Vein endothelial cell (primary cell): ENCODE data around the genes THRSP and NDUFC2.

DNA sequence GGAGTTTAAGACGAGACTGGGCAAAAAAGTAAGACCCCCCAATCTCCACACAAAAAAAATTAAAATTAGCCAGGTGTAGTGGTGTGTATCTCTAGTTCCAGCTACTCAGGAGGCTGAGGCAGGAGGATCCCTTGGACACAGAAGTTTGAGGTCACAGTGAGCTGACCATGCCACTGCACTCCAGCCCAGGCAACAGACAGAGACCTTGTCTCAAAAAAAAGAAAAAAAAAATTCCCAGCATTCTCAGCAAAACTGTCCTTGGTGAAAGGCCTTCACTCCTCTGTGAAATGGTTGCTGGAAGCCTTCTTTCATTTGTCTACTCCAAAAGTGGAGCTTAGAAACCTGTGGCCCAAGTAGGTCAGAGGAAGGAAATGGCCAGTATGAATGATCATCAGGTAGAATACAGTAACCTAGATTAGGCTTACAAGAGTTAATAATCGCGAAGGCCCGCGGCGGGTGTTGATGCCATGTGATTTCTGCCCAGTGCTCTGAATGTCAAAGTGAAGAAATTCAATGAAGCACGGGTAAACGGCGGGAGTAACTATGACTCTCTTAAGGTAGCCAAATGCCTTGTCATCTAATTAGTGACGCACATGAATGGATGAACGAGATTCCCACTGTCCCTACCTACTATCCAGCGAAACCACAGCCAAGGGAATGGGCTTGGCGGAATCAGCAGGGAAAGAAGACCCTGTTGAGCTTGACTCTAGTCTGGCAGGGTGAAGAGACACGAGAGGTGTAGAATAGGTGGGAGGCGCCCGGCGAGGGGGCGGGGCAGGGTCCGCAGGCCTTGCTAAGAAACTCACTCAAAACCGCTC, 65.3 kb downstream of the AAMDC start:
- CAGE, long polyA plus RNA, result no peak

DNA sequence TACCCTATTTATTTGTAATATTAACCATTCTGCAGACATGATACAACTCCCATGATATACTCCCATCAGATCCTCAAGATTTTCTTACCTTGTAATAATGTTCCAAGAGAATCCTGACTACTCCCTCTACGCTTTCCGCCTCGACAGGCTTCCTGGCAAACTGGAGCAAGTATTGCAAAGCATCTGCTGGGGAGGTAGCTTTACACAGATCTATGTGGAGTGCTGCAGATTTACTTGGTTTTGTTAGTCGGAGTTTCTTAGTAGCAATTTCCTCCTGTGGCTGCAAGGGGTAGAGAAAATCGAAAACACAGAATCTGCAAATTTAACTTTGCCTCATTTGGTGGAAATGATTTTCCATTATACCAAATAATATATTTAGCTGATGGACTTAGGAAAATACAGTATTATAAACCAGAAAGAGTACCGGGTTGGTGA, 3.4 kb downstream of the INTS4 start:
- CAGE, long polyA plus RNA, result no peak

GRCh38 chr11:78063464-78064147, at the start of gene THRSP:
THRSP (plus strand) TSS chr11:78063861.
- CAGE, long polyA plus RNA, result no peak

GRCh38 chr11:78072850-78073146, 6.9 kb downstream of the NDUFC2 start:
- CAGE, long polyA plus RNA, result no peak

GRCh38 chr11:78078853-78079526, 672 bp downstream of the NDUFC2 start:
- CAGE, long polyA plus RNA, result no peak

DNA sequence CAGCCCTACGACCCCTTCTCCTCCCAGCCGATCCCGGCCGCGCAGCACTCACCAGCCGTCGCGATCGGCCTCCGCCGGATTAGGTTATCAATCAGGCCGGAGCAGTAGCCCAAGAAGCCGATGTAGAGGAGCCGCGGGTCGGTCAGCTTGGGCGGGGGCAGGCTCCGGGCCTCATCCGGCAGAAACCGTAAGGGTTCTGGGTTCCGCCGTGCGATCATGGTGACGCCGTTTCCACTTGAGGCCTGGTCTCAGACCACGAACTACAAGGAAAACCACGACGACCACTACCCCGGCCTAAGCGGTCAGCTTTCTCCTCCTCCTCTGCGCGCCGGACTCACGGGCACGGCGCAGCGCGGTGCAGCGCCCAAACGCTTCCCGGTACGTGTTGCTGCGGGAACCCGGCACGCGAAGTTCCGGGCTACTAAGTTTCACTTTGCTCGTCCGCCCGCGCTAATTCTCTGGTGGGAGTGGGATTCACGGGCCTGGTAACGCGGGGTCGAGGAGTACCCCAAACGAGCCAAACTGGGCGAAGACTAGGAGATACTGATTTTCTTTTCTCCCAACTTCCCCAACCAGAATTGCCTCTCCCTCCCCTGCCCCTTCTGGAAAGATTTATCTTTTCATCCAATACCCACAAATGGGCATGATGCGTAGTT, at the start of gene NDUFC2:
Gene NDUFC2 (minus strand): TSS at position 336 of the 656 bp plus-strand sequence.
- CAGE, long polyA plus RNA, result start-site peak on the minus strand centred at position 323 of the sequence, 31 bp wide, 376 and 269 reads in 2 replicates

- CAGE, long polyA plus RNA, result no peak
Measured at GRCh38 chr11:78683017-78683490, 108.4 kb upstream of the NARS2 start.

DNA sequence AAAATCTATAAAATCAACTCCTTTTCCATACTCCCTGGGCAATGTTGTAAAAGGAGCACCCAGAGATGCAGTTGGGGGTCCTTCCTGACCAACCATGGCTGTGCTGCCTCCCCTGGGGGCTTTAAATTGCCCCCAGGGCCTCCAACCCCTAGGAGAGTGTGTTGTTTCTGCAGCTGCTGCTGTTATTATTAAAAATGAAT, 302.8 kb upstream of the NARS2 start:
- CAGE, long polyA plus RNA, result no peak

DNA sequence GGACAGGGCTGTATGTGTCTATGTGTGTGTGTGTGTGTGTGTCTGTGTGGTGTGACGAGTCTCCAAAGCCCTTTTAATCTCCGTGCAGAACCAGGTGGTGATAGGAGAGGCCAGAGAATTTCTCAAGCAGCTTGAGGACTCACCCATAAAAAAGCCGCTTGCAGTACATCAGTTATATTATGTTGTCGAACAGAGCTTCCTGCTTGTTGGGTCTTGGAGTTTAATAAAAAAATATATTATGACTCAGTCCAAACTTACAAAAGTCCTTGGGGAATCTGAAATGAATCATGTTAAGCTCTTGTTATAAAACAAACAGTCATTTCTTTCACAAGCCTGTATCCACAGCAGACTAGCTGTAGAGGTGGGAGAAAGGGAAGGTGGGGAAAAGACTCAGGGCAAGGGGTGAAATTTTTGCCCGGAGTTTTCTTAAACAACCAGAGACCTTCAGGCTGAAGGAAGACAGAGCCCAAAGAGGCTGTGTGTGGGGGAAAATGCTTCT, 196.4 kb downstream of the TENM4 start:
- CAGE, long polyA plus RNA, result no peak

DNA sequence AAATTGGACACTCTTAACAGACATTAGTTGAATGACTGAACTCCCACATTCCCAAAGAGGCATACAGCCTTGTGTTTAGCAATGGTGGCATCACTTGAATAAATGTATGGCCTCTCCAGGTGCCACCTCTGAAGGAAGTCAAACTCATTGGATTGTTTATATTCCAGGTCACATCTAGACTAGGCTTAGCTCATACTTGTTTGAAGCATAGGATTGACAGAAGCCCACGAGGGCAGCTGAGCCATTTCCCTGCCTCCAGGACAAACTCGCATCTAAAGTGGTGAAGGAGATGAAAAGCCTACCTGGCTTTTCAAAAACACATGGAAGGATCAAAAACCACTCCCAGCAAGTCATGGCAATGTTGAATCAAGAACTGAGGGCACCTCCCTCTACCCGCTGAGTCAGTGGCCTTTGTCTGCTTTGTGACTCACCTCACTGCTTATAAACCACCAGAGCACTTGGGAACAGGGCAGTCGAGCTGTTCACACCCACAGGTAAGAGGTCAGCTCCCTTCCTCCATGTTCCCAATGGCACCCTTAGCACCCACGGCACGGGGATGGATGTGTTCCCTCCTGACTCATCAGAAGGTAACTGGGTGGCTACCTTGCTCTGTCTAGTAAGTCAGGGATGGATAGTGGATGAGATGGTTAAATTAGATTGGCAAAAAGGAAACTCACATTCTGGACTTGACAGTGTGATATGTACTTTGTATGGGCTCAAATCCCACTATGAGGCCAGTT, 21.8 kb downstream of the TENM4 start:
- CAGE, long polyA plus RNA, result no peak

DNA sequence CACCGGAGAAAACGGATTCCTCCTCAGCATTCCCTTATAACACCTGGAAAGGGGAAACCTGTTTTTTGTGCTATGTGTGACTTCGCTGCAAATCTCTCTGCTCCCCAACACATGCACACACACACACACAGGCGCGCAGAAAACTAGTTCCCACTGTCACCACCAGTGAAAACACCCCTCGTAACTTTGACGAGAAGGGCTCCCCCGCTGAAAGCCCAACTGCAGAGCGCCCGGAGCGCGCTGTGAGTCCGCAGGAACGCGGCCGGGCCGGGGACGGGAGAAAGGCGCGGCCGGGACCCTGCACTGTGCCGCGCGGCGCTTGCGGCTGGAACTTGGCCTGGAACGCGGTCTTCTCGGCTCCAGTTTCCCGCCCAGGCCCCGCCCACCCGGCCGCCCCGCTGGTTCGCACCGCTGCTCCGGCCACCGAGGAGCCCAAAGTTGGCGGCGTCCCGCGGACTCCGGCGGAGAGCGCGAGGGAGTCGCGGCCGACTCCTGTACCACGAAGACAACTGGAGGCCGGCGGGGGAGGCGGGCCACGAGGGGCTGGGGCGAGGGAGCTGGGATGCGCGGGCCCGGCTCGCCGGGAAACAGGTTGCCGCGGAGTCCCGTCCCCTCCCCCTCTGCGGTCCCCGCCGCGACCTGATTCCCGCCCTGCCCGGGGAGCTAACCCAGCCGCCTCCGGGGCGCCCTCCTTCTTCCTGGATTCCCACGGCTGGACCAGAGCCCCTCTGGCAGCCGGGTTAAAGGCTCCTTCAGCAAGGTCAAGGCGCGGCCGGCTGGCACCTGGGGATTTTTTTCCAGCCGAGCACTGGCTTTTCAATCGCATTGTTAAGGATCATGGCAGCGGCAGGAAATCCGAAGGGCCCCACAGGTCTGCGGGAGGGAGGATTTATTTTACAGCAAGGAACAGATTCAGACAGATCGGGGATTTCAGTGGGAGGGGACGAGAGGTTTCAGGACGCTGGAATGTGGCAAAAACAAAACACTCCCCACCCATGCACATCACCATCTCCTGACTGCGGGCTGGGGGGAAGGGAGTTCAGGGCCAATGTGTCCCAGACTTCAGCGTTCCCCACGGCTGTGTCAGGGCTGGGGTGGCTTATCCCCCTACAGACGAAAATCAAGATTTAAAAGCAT, 3.3 kb downstream of the TENM4 start:
- CAGE, long polyA plus RNA, result no peak

- CAGE, long polyA plus RNA, result no peak
Measured at GRCh38 chr11:82419911-82420110, 313.9 kb downstream of the FAM181B start.

GRCh38 chr11:82901950-82902156, 317 bp downstream of the DDIAS start:
- CAGE, long polyA plus RNA, result no peak

GRCh38 chr11:82955680-82956514, 54.4 kb downstream of the DDIAS start:
- CAGE, long polyA plus RNA, result no peak

DNA sequence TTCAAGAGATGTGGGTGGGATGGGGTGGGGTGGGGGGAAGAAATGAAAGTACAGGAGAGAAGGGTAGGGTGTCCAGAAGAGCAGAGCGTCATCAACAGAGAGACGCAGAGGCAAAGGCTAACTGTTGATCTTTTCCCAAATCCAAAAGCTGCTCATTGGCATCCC, 1.7 kb downstream of the RAB30 start:
- CAGE, long polyA plus RNA, result no peak

DNA sequence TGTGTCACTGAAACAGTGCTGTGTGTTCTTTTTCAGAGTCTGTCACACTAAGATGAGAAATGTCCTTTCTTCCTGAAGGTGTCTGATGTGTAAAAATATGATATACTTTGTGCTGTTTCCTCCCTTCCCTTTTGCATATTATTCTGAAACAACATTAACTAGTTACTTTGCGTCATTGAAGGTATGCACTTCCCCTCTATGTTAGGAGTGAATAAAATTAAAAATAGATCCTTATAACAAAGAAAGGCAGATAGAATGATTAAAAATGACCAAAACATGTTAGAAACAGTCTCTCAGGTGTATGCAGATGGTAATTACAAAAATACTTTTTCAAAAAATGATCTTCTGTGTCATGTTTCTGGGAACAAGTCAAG, 1.6 kb upstream of the RAB30 start:
- CAGE, long polyA plus RNA, result no peak

DNA sequence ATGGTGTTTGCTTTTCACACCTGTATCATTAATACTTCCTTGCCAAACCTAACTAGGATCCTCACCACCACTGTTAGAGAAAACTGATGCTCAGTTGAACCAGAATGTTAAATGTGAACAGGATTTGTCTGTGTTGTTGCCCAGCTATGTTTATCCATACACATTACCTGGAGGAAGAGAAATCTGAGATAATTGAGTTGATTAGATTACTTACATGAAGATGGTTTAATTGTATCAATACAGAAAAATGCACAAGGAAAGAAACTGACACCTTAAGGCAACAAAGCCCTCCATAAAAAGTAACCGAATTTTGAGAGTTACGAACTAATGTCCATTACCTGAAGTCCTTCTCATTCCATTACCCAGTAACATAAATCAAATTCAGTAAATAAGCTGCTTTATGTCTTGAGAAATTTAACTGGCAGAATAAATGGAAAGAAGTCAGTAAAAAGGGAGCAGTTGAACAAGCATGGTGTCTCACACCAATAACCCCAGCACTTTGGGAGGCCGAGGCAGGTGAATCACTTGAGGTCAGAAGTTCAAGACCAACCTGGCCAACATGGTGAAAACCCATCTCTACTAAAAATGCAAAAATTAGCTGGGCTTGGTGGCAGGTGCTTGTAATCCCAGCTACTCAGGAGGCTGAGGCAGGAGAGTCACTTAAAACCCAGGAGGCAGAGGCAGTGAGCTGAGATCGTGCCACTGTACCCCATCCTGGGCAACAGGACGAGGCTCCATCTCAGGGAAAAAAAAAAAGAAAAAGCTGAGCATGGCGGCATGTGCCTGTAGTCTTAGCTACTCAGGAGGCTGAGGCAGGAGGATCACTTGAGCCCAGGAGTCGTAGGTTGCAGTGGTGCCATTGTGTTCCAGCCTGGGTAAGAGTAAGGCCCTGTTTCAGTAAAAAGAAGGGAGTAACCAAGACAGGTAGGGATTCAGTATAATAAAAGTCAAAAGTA, 7.7 kb upstream of the RAB30 start:
- CAGE, long polyA plus RNA, result no peak

DNA sequence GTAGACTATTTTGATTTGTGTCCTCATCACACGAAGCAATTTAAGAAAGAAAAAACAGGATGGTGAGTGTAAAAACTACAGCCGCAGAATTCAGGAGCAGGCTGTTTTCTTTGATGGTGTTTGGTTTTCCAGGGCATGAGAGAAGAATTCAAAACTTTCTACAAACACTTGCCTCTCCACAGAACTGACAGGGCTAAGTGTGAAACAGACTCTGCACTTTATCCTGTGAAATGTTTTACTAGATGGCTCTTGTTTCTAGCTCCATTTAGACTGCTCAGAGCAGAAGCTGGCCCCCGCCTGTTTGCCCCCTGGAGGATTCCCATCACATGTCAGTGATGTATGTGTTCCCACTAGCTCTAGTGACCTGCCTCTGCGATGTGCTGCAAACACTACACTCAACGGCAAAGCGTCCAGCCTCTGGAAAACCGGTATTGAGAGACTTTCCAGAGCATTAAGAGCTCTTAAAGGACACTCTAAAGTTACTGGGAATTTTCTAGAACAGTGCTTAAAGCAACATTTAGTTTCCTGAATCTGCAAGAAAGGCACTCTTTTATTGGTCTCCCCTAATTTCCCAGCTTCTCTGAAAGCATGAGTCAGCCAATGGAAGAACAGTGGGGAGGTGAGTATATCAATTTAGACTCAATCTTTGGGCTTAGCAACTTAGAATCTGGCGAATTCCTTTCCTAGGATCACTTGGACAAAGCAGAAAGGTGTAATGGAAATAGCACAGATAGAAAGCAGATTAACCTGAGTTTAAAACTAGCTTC, 41.3 kb upstream of the PCF11 start:
- CAGE, long polyA plus RNA, result no peak

DNA sequence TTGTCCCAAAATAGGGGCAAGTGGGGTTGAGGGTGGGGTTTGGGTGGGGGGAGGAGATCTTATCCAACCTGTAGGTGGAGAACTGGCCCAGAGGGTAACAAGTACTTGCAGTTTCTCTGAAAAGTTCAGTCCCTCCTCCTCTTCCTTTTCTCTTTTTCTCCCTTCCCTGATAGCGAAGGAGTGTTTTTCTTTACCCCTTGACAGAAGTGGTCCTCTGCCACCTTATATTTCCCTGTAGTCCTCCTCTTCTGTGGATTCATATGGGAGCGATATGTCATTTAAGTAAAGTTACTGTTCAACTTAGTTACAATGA, 1.3 kb downstream of the PCF11 start:
- CAGE, long polyA plus RNA, result no peak

- CAGE, long polyA plus RNA, result no peak
Measured at GRCh38 chr11:83510651-83511092, 224.5 kb upstream of the CCDC90B start.